Non-pigmented ciliary epithelial cell (primary cell): ENCODE data around the gene EPM2AIP1.

DNA sequence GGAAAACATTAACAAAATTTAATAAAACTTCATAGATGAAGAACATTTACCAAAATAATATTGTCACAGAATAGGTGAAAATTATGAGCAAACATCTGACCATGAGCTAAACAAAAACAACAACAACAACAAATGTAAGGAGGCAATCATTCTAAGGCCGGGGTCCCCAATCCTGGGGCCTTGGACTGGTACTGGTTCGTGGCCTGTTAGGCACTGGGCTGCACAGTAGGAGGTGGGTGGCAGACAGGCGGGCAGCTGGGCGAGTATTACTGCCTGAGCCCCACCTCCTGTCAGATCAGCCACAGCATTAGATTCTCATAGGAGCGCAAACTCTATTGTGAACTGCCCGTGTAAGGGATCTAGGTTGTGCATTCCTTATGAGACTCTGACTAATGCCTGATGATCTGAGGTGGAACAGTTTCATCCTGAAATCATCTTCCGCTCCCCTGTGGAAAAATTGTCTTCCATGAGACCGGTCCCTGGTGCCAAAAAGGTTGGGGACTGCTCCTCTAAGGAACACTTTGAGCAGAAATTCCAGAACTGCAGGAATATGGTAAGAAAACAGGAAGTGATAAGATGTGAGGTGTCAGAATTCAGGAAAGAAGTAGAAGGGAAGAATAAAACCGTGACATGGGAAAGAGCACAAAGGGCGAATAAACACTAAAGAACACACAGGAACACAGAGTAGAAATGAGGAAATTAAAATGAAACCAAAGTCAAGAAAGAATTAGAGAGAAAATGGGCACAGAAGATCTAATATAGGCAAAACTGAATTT lies 57.5 kb downstream of the PDCD6IP start:
- RRBS: no CpG with 5 or more reads among the region's 10 CpGs

- RRBS: no CpG with 5 or more reads among the region's 6 CpGs
These were observed 782.7 kb upstream of the ARPP21 start for GRCh38 chr3:34856460-34857157.

GRCh38 chr3:35638999-35639131 lies 460 bp upstream of the ARPP21 start:
- RRBS: no CpG with 5 or more reads among the region's 9 CpGs

DNA sequence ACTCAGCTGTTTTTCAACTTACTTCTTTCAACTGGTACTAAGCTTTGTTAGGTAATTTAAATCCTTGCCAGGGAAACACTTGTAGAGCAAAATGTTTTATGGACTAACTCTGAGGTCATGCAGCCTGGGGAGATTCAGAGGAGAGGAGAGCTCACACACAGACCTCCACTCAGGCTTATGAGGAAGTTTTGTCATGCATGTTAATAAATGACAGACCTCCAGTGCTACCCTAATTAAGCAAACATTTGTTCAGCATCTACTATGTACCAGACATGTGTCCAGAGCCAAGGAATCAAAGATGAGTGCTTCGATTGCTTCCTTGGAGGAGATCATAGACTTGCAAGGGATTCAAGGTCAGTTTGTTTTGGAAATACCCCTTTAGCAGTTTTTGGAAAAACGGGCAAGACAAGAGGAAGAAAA lies 61.4 kb upstream of the STAC start:
- RRBS: no CpG with 5 or more reads among the region's 2 CpGs

DNA sequence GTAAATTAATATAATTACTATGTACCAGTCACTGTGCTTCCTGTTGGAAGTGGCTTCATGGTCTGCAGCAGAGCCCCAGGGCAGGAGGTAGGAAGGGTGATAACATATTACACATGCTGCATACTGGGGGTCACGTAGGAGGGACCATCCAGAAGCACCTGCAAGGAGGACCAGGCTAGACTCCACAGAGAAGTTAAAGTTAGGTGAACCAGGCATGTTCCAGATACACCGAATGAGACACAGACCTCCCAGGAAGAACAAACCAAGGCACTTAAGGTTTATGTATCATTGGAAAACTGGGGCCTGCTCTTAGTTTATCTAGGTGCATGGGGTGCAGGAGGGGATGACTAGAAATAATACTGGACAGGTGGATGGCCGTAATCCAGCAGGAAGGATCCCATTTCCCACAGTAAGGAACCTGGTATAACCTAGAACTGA lies 52.7 kb downstream of the STAC start:
- RRBS: no CpG with 5 or more reads among the region's 3 CpGs

DNA sequence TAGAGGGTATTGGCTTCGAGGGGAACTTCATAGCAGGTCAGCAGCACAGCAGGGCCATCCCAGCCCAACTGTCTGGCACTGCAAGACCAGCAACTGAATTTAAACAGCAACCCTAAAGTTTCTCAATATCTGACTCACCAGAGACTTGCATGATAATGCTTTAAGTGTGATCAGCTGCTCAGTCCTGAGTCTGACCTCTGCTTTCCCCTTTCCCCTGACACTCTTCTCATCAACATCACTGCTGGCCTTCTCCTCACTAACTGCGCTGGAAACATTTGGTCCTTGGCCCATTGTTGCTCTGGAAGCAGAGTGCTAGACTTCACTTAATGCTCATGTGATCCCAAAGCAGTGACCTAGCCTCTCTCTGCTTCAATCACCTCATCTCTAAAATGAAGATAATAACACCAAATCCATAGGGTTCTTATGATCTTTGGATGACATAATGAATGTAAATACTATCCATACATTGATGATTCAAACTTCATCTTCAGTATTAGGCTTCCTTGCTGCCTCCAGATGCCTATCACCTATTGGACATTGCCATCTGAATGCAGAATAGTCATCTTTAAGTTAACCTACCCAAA lies 114.6 kb downstream of the STAC start:
- RRBS: no CpG with 5 or more reads among the region's 2 CpGs

DNA sequence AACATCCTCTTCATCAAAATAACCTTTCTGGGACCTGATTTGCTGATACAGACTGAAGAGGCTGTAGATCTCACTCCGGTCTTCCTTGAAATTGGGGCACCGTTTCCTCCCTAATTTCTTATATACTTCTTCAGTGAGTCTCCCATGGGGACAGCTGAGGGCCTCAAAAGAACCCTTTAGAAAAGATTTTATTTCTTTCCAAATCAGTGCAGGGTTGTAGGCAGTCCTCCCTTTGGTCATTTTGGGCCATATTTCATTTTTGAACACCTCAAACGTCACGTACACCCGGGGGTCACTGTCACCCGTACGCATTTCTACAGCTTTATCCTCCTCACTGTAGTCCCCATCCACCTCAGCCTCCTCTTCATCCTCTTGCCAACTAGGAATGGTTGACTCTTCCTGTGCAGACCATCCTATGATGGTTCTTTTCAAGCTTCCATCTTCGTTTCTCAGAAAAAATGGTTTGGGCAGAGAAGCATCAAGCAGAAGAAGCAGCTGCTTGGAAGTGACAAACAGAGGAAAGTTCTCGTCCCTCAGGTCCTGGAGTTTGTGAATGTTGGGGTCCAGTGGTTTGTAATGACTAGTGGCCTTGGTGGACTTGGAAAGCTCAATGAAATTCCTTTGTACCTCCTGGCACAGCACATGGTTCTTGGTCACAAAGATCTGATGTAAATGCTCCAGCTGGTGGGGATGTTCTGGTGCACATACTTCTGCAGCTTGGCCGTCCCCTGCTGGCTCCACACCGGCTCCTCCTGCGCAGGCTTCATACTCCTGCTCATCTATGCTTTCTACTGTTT lies 89.2 kb downstream of the TRANK1 start:
- RRBS: 100% methylated on average over 1 of the region's 12 CpGs

- RRBS: 92% methylated on average over 5 of the region's 27 CpGs
These were observed 87.7 kb downstream of the TRANK1 start for GRCh38 chr3:36856791-36857949.

DNA sequence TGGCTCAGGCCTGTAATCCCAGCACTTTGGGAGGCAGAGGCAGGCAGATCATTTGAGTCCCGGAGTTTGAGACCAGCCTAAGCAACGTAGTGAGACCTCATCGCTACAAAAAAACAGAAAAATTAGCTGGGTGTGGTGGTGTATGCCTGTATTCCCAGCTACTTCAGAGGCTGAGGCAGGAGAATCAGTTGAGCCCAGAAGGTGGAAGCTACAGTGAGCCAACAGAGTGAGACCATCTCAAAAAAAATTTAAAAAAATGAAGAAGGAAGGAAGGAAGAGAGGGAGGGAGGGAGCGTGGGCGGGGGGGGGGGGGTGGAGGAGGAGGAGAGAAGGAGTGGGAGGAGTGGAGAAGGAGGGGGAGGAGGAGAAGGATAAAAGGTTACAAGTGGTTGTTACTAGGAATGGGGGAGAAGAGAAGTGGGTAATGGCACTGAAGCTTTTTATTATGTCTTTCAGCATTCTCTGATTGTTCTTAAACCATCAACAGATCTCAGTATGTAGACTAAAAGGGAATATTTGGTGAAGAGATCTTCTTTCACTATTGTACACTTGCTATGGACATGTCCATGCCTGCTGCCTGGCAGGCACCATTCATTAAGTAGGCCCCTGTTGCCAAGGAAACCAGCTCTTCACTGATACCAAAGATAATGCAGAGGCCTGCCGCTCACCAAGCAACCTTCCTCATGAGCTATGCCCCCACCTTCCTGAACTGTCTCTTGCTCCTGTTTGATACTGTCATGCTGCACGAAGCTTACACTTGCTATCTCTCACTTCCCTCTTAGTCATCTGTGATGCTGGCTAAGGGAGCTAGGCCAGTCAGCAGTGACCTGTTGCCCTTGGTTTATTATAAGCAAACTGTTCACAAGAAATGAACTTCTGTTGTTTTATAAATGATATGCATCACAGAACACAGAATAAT lies 23.3 kb downstream of the EPM2AIP1 start:
- RRBS: no CpG with 5 or more reads among the region's 7 CpGs

GRCh38 chr3:36982401-36983467 lies 10.2 kb downstream of the EPM2AIP1 start:
- RRBS: no CpG with 5 or more reads among the region's 9 CpGs

- RRBS: 0% methylated on average over 2 of the region's 55 CpGs
These were observed at the start of gene EPM2AIP1 for GRCh38 chr3:36992596-36993314. Gene EPM2AIP1, minus strand, starts transcription at chr3:36993131.

- RRBS: no CpG with 5 or more reads among the region's 6 CpGs
These were observed 37.9 kb downstream of the MLH1 start for GRCh38 chr3:37031211-37031607.

GRCh38 chr3:37115328-37115825 lies 59.0 kb downstream of the LRRFIP2 start:
- RRBS: no CpG with 5 or more reads among the region's 2 CpGs

- RRBS: no CpG with 5 or more reads among the region's 6 CpGs
These were observed 32.7 kb downstream of the LRRFIP2 start for GRCh38 chr3:37141432-37142331.

DNA sequence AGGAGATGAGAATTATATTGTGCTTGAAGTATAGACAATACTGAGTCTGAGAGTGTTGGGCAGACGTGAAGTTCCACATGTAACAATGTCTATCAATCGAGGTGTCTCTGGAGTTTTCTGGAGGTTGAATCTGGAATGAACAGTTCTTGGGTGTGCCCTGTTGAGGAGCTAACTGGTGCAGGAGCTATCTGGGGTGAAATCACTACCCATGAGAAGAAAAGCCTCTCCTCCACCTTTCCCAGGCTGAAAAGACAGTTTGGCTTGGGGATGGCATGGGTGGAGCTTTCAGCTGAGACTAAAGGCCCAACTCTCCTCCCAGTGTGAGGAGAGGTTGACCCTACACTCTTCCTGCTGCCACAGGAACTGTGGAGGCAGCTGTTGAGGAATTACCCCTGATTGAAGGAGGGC lies 14.4 kb upstream of the GOLGA4 start:
- RRBS: no CpG with 5 or more reads among the region's 2 CpGs

GRCh38 chr3:37229513-37230188 lies 13.4 kb upstream of the GOLGA4 start:
- RRBS: no CpG with 5 or more reads among the region's 4 CpGs

- RRBS: no CpG with 5 or more reads among the region's 1 CpG
These were observed 18.5 kb downstream of the GOLGA4 start for GRCh38 chr3:37261389-37262086.

GRCh38 chr3:37325337-37326249 lies 82.5 kb downstream of the GOLGA4 start:
- RRBS: no CpG with 5 or more reads among the region's 5 CpGs

DNA sequence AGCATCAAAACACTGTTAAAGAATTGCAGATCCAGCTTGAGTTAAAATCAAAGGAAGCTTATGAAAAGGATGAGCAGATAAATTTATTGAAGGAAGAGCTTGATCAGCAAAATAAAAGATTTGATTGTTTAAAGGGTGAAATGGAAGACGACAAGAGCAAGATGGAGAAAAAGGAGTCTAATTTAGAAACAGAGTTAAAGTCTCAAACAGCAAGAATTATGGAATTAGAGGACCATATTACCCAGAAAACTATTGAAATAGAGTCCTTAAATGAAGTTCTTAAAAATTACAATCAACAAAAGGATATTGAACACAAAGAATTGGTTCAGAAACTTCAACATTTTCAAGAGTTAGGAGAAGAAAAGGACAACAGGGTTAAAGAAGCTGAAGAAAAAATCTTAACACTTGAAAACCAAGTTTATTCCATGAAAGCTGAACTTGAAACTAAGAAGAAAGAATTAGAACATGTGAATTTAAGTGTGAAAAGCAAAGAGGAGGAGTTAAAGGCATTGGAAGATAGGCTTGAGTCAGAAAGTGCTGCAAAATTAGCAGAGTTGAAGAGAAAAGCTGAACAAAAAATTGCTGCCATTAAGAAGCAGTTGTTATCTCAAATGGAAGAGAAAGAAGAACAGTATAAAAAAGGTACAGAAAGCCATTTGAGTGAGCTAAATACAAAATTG lies 83.3 kb downstream of the GOLGA4 start:
- RRBS: no CpG with 5 or more reads among the region's 1 CpG

DNA sequence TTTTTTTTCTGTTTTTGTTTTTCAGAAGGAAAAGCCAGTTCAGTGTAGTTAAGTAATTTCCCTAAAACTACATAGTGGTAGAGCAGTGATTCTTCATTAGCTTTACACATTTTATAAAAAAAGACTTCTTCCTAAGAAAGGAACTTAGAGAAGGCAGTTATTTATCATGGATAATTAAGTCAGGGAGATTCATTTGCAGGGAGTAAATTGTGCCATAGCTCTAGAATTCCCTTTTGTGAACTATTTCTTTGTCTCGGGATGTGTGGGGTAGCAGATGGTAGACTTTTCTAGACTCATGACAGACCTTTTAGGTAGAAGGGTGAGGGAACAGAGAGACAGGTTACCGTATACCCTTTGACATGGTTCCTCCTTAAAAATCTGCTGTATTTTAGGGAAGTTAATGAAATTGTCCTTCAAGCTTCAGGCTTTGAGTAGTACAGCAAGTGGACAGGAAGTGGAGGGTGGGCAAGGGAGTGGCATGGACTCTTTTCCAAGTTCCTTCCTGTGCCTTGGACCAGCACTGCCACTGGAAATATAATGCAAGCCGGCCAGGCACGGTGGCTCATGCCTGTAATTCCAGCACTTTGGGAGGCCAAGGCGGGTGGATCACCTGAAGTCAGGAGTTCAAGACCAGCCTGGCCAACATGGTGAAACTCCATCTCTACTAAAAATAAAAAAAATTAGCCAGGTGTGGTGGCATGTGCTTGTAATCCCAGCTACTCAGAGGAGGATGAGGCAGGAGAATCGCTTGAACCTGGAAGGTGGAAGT lies 87.3 kb downstream of the GOLGA4 start:
- RRBS: no CpG with 5 or more reads among the region's 6 CpGs